Peripheral blood mononuclear cell (primary cell): ENCODE measurements around a stretch of chr20.

DNA sequence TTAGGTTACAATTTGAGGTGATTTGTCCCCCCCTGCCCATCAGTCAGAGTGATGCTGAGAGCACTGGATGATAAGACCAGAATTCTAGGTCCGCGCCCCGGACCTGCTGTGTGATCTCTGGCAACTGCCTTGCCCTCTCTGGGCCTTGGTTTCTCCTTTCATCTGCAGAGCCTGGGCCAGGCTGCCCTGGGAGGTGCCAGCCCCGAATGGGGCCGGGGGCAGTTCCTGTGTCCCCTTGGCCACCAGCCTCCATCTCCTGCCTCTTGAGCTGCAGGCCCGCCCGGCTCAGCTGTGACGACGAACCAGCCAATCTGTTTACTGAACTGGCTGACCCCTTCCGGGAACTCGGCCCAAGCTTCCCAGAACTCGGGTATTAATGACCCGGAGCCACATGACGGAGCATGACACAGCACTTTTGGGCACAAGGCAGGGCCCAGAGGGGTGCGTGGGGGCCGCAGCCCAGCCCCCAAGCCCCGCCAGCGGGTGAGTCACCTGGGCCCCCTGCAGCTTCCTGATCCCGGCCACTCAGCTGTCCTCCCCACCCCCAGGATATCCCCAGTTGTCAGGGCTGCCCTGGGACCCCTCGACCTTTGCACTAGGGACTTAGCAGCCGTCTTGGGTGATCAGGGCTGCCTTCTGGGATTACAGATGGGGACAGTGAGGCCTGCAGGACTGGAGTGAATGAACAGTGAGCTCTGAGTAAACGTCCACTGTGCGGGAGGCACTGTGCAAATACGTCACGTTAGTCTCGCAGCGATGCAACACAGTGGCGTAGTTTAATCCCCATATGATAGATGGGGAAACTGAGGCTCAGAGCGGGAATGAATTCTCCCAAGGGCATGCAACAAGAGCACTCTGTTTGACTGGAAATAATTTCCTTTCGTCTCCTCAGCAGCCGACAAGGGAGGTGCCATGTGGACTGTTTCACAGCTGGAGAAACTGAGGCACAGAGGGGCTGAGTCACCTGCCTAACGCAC, 102.0 kb downstream of the CEBPB start:
- PRO-cap, 8 experiments, result peak in 7 of 8 experiments; most common minus-strand start position 258 of the sequence (in 7)

DNA sequence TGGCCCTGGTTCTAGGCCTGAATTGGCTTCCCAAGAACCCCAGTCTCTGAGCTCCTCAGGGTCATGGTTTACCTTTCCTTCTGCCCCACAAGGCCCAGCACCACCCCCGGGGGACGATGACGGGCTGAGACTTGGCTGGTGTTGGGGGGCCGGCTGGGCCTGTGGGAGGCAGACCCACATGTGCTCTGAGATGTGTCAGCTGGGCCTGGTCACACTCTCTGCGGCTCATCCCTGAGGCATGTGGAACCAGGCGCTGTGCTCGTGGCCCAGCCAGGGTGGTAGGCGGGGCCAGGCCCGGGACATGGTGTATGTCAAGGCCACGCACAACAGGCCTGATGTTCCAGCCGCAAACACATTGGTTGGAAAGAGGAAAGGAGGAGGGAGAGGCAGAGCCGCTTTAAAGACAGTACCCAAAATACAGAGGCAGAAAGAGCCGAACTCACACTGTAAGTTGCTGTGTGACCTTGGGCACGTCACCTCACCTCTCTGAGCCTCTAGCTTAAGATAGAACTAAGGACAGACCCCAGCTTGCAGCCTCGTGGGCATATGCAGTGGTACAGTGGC, 114.7 kb downstream of the CEBPB start:
- PRO-cap, 8 experiments, result no peak in any of the 8 experiments

GRCh38 chr20:50308256-50308550, 117.6 kb downstream of the CEBPB start:
- PRO-cap, 8 experiments, result peak in 6 of 8 experiments; most common plus-strand start chr20:50308418 (in 1); most common minus-strand start chr20:50308359 (in 6)

DNA sequence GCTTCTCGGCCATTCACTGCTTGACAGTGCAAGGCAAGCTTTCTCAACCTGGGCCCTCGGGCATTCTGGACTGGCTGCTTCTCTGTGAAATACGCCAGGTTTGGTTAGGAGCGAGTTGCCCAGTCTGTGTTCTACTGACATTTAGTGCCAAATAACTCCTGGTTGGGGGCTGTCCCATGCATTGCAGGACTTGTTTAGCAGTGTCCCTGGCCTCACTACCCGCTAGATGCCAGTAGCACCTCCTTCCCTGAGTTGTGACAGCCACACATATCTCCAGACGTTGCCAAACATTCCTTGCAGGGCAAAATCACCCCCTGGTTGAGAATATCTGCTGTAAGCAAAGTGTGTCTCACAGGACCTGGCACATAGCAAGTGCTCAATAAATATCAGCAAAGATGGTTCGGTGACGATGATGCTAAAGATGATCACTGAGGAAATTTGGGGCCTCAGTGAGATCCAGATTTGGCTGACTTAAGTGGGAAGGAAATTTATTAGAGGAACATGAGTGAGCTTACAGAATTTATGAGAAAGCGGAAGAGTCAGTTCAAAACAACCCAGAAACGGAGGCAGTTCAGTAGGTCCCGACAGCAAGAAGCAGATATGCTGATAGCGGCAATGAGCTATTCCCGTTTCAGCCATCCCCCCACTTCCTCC, 157.1 kb downstream of the CEBPB start:
- PRO-cap, 8 experiments, result peak in 1 of 8 experiments; most common minus-strand start position 596 of the sequence (in 1)

DNA sequence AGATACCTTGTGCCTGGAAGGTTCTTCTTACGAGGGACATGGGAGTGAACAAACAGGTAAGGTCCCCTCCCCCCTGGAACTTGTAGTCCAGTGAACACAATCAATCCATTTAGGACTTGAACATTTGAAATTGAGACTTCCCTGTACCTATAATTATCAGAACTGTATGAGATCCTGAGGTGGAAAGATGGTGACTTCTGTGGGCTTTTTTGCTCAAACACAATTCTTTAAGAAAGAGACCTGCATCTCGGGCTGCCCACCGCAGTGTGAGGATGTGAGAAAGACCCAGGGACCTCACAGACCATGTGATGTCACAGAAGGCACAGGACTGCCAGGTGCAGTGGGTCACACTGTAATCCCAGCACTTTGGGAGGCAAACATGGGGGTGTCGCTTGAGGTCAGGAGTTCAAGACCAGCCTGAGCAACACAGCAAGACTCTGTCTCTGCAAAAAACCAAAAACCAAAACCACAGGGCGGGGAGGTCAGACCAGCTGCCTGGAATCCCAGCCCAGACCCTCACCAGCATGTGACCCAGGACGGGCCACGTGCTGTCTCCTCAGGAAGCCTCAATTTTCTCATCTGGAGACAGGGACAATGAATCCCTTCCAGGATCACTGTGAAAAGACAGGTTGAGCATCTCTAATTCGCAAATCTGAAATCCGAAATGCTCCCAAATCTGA, 159.7 kb upstream of the PTPN1 start:
- PRO-cap, 8 experiments, result peak in 1 of 8 experiments; most common minus-strand start position 268 of the sequence (in 1)

DNA sequence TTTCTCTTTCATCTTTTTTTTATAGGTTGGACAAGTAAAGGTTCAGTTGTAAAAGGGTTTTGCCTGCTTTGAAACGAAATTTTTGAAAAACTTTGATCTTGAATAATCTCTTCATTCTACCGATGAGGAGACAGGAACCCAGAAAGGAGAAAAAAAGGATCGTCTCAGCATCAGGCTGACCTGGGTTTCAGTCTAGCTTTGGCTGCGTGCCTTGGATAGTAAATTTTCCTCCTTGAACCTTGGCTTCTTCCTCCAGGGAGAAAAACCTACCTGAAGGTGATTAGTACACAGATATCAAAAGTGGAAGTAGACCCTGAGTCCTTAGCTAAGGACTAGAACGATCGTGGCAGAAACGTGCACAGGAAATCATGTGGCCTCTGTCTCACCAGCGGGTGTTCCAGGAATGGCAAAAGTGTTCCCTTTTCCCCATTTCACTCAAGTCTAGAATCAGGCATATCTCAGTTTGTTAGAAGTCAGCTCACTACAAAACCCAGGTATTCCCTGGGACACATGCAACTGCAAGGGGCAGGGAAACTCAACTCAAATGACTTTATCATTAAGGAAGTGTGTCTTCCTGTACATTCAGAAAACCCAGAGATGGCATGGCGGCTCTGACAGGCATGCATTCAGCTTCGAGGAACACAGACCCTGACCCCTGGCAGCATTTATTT, 128.1 kb upstream of the PTPN1 start:
- PRO-cap, 8 experiments, result no peak in any of the 8 experiments

GRCh38 chr20:50389160-50389850, 120.9 kb upstream of the PTPN1 start:
- PRO-cap, 8 experiments, result no peak in any of the 8 experiments

DNA sequence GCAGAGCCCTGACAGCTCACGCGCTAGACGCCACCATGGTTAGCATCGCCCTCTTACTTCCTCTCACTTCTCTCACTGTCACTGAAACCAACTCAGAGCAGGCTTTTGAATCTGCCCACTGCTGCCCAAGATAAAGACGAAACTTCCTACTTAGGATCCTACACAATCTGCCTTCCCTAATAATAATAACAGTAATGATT, 117.9 kb upstream of the PTPN1 start:
- PRO-cap, 8 experiments, result no peak in any of the 8 experiments

DNA sequence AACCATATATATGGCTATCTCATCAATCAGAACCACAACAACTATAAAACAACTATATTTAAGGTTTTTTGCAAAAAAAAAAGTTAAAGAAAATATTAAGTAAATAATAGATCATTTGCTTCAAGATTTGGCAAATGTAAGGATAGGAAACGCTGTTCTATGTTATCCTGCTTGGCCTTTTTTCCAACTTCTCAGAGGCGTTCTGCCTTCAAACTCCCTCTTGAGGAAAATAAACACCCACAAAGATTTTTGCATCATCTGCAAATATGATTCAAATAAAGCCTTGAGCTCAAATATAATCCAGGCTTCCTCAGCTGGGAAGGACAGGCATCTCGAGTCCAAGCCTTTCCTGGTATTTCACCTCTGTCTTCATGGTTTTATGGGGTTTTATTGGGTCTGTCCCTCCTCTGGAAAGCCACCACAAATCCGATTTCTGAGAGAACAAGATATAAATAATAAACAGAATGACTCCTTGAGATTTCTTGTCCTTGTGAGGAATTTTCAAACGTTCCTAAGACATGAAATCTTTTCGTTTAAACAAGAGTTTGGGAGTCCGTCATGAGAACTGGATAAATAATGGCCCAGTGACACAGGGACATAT, 67.6 kb upstream of the PTPN1 start:
- PRO-cap, 8 experiments, result no peak in any of the 8 experiments

GRCh38 chr20:50501767-50502529, 8.2 kb upstream of the PTPN1 start:
- PRO-cap, 8 experiments, result no peak in any of the 8 experiments

DNA sequence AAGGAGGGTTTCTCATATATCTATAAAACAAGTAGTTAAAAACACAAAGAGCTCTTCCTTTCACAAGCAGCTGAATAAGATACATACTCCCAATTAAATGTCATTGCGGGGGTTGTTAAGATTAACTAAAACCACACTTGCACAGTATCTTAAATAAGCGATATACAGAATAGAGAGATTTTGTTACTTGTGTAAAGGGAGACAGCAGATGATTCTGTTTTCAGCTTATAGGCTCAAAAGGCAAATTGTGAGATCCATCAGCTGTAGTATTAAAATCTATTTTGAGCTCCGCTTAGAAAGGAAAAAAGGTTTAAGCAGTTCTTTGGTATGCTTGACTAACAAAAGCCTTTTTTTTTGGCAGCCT, 1.4 kb downstream of the PTPN1 start:
- PRO-cap, 8 experiments, result no peak in any of the 8 experiments

DNA sequence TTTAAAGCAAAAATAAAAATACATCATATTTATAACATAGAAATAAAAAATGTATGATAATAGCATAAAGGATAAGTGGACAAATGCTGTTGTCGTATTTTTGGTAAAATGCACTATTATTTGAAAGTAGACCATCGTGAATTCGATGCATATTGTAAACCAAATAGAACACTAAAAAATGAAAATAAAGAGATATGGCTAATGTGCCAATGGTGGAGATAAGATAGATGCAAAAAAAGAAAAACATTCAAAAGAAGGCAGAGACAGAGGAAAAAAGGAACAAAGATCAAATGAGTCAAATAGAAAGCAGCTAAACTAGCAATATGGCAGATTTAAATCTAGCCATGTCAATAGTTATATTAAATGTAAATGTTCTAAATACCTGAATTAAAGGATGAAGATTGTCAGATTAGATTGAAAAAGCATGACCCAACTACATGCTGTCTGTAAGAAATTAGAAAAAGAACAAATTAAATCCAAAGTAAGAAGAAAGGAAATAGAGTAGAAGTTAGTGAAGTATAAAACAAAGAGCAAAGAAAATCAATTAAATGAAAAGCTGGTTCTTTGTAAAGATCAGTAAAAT, 44.5 kb downstream of the PTPN1 start:
- PRO-cap, 8 experiments, result peak in 1 of 8 experiments; most common plus-strand start position 257 of the sequence (in 1)

- PRO-cap, 8 experiments, result no peak in any of the 8 experiments
Measured at GRCh38 chr20:50567913-50568298, 57.7 kb downstream of the PTPN1 start.

DNA sequence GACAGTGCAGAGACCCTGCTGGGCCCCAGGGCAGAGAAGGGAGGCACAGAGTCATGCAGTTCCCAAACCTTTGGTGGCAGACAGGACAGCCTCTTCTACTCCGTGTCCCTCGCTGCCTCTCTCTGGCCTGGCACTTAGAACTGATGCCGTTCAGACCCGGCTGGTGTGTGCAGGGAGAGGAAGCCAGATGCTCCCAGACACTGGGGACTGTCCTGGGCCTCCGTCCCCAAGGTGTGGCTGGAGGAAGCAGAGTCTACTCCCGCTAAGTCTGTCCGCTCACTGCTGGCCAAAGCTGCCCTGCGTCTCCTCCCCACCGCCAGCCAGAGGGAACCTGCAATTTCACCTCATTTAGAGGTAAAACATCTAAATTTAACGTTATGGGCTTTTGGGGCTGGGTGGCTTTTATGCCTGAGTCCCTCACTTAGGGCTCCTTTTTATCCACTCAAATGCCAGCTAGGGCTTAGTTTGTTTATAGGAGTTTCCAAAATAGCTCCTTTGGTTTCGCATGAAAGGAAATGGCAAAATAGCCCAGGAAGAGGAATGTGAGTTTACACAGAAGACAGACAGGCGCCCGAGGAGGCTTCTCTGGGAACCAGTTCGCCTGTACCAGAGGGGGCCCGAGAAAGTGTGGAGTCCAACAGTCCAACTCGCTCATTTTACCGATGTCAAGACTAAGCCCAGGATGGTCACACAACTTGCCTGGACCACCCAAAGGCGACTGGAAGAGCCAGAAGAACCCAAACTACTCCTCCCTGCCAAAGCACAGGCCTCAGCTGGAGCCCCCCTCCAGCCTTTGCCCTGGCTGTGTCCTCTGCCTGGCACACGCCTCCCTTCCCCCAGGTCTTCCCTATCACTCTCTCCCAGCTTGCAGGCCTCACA, 54.6 kb downstream of the RIPOR3 start:
- PRO-cap, 8 experiments, result no peak in any of the 8 experiments

DNA sequence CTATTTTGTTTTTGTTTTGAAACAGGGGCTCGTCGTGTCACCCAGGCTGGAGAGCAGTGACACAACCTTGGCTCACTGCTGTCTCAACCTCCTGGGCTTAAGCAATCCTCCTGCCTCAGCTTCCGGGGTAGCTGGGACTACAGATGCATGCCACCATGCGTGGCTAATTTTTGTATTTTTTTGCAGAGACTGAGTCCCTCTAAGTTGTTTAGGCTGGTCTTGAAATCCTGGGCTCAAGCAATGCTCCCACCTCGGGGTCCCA, 19.3 kb upstream of the RIPOR3 start:
- PRO-cap, 8 experiments, result no peak in any of the 8 experiments

- PRO-cap, 8 experiments, result no peak in any of the 8 experiments
Measured at GRCh38 chr20:50727361-50727560, 4.1 kb upstream of the PARD6B start.

GRCh38 chr20:50823919-50824547, 29.2 kb downstream of the BCAS4 start:
- PRO-cap, 8 experiments, result no peak in any of the 8 experiments

DNA sequence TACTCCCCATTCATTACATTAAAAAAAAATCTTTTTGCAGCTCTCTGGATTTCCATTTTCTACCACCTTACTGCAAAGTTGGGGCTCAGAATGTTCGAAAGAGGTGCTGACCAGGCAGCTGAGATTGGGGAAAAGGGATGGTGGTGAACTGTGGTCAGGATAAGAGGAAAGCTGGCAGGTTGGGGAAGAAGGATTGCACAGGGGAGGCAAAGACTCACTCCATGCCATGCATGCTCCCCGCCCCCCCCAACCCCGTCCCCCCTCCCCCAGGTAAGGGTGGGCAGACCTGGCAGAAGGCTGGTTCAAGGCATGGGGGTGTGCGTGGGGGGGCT, 1.2 kb downstream of the ADNP start:
- PRO-cap, 8 experiments, result peak in 4 of 8 experiments; most common plus-strand start position 166 of the sequence (in 2)

- PRO-cap, 8 experiments, result no peak in any of the 8 experiments
Measured at GRCh38 chr20:51096509-51097218, 73.8 kb upstream of the KCNG1 start.

- PRO-cap, 8 experiments, result no peak in any of the 8 experiments
Measured at GRCh38 chr20:51286467-51286972, 256.0 kb downstream of the NFATC2 start.